Colic lymph node (tissue), 1 donor: ENCODE data around the genes METTL8 and DLX2.

GRCh38 chr2:169982573-169983149 lies 155.4 kb downstream of the UBR3 start:
- PRO-cap: no peak

DNA sequence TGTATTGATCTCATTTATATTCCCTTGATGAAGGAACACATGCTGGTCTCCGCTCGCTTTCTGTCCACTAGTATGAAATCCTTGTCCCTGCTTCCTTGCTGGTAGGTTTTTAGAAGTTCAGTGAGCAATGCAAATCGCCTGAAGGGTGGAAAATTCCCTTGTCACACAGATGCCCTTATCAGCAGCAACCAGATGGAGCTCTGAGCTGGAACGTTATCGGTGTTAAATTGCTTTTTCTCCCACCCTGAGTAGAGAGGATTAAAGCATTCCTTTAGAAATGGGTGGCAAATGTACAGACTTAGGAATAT lies 164.1 kb upstream of the MYO3B start:
- PRO-cap: no peak

DNA sequence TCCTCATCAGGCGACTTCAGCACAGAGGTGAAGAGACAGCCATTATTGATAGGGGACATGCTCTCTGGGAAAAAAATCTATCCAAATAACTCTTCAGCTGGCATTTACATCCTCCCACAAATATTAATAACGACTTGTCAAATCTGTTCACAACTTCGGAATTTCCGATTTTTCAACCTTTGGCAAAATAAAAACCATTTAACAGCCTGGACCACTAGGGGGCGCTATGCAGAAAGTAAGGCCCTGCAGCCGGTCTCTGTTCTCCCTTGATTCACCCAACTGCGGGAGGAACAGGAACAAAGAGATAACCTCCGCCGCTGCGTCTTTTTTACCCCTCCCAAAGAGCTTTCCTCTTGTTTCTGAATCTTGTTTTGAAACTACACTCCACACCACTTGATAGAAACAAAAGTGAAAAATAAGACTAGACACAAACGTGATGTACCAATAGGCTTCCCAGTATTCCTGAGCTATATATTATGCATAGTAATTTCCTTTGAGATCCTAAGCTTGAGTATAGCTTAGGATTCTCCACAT lies 231.1 kb downstream of the MYO3B start:
- PRO-cap: no peak

DNA sequence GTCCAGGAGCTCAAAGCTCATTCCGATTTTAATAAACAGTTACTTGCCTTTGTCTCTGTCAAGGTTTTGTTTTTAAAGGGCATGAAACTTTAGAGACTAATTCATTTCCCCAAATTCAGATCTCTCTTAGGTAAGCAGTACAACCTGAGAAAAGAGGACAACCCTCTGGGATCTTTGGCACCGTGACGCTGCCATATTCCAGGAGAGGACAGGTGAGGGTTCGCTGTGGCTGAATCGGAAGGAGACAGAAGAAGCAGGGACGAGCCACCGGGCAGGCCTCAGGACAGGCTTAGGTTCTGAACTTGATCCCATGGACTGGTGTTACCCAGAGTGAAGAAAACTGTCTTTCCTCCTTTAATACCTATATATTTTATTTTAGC lies 43.8 kb downstream of the GORASP2 start:
- PRO-cap: no peak

- PRO-cap: no peak
These were observed 71.9 kb downstream of the GORASP2 start for GRCh38 chr2:171000868-171001493.

DNA sequence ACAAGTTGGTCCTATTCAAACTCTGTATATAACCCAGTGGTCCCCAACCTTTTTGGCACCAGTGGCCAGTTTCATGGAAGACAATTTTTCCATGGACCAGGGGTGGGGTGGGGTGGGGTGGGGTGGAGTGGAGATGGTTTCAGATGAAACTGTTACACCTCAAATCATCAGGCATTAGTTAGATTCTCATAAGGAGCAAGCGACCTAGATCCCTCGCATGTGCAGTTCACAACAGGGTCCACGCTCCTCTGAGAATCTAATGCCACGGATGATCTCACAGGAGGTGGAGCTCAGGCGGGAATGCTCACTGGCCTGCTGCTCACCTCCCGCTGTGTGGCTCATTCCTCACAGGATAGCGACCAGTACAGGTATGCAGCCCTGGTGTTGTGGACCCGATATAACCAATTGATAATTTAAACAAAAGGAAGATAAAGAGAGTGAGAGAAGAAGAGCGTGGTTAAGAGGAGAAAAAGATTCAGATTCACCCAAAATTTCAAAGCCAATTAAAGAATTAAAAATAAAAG lies 20.9 kb downstream of the TLK1 start:
- PRO-cap: no peak

DNA sequence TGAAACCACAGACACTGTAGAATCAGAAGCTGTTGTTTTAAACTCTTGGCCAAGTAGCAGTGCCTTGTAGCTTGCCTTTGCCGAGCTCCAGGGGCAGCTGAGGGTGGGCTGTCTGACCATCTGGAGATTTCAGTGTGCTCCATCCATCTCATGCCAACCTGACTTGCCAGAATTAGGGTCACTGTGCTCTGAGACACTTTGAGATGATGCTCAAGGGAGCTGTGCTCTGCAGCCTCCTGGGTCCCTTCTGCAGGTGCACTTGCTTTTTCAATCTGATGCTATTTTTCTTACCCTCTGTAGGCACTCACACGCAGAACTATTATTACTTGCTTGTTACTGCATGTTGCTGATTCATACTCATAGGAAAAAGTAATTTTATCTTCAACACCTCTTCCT lies 116.1 kb downstream of the METTL8 start:
- PRO-cap: unidirectional peak, minus-strand start at position 249 of the sequence

- PRO-cap: unidirectional peak, minus-strand start at chr2:171330700
These were observed 103.2 kb downstream of the METTL8 start for GRCh38 chr2:171330619-171331025.

DNA sequence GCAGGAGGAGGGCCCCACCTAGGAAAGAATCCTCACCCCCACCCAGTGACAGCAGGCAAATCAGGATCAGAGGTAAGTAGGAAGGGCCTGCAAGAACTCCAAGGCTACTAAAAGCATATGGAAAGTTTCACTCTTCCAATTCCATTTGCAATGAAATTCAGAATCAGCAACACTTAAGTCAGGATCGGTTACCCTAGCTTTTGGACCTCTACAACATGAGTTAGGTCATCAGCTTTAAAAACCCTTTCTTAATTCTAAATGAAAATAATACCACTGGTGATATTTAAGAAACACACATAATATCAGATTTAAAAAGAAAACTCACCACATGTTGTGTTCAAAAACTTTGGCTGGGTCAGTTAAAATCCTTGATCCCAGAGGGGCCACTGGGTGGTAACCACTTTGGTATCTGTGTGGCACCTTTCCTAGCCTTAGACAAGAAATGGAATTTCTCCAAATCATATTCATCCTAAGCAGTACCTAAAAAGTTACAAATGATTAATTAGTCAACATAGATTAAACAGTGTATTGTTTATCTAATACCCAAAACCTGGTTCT lies 42.0 kb downstream of the METTL8 start:
- PRO-cap: no peak

DNA sequence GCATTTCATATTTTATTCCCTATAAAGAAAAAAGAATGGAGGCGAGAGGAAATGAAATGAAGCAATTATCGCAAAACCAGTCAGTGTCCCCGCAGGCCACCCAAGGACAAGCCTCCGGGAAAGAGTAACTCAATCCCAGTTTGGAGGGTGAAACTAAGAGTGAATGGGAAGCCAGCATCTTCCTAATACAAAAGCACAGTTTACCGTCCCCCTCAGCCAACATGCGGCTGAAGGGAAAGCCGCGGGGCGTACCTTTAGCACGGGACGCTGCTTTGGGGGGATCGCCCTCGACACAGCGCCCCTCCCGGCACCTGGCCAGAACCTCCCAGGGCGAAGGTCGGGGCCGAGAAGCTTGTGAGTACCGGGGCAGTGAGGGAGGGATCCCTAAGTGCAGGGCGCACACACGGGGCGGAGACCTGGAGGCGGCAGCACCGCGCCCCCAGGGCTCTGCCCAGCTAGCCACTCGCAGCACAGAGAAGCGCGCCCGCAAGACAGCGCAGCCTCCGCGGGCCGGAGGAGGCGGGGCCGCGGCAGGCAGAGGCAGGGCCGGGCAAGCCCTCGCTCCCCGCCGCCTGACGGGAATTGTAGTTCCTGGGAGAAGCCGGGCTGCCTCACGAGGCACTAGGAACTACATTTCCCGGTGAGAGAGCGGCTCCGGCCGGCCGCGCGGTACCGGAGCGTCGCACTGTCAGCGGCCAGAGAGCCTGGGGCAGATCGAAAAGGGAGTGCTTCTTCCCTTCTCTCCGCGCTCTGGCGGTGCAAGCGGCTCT lies at the start of gene METTL8:
TSS of gene METTL8 (minus strand) at position 360 of the 770 bp plus-strand sequence.
- PRO-cap: bidirectional peak, plus-strand start at position 698 of the sequence, minus-strand start at position 354 of the sequence

DNA sequence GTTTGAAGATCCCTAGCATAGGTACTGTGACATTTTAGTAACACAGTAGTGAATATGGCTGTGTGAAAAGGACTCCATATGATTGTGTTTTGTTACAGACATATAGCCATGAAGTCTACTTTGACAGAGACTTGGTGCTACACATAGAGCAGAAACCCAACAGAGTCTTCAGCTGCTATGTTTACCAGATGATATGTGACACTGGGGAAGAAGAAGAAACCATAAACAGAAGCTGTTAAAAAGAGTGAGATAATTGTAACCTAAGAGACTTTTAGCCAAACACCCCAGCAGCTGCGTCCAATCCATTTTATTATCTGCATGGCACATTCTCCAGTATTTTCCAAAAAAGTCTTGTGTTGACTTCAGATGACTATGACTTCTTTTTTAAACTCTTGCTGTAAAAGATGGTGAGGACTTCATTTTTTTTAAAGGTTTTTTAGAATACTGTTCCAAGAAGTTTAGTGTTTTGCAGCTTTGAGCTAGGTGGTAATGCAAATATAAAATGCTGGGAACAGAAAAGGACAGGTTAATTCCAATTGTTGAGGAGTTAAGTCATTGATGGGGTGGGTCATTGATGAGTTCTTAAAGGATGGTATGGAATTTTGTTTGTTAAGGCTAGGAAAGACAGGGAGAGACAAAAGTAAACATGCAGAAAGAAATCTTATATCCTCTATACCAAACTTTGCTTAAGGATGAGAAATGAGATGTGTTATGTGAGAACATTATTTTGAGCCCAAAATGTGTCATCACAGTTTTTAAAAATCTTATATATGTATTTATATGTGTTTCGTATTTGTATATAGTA lies 41.2 kb upstream of the CYBRD1 start:
- PRO-cap: no peak

- PRO-cap: no peak
These were observed 35.5 kb downstream of the SLC25A12 start for GRCh38 chr2:171858541-171858867.

GRCh38 chr2:171878619-171879383 lies 15.2 kb downstream of the SLC25A12 start:
- PRO-cap: no peak

- PRO-cap: no peak
These were observed 1.7 kb downstream of the DLX1 start for GRCh38 chr2:172086940-172087483.

GRCh38 chr2:172102084-172103423 lies at the start of gene DLX2:
DLX2 (minus strand) TSS chr2:172102900.
- PRO-cap: unidirectional peak, minus-strand start at chr2:172102900

GRCh38 chr2:172172352-172172921 lies 69.7 kb upstream of the DLX2 start:
- PRO-cap: no peak

- PRO-cap: no peak
These were observed 131.3 kb upstream of the DLX2 start for GRCh38 chr2:172233821-172234527.

DNA sequence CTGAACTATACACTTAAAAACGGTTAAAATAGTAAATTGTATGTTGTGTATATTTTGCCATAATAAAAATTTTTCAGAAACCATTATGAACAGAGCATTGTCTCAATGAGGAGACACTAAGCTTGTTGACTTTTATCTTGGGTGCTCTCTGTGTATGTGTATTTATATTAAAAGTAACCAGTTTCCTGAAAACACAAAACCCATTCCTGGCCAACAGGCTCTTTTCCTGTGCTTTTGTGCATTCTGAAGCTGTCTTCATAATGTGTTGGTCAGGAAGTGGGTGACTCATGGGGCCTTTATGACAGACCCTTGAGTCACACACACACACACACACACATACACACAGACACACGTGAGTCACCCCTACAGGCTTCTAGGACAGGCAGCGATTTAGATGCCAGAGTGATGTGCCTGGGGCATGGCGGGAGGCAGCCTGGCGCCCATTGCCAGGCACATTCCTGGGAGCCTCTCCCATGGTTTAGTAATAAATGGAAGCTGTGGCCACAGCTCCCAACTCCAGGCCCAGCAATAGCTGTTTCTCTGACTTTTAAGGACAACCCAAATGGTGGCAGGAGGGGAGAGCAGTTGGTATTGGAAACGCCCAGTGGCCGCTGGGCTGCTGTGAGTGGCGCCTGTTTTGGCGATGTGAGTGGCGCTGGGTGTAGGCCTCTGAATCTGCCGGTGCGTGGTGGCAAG lies 150.5 kb upstream of the DLX2 start:
- PRO-cap: no peak

GRCh38 chr2:172287525-172288078 lies 139.8 kb upstream of the ITGA6 start:
- PRO-cap: no peak

DNA sequence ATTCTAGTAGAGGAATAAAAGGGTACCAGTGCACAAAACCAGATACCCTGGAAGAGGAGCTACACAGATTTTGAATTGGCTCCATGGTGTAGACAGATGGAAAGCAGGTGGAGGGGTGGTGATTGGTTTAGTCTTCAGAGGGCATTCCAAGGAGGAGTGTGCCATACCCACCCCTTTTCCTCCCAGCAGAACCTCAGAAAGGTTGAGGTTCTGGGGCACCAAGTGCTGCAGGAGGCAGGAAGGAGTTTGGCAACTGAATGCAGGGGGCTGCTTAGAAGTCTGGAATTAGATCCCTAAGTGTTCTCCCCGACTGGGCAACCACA lies 88.2 kb upstream of the ITGA6 start:
- PRO-cap: no peak